ENCODE measurements around a stretch of chr2.

GRCh38 chr2:96244680-96245462 lies 20.9 kb downstream of the TMEM127 start:
- RRBS, result no CpG with 5 or more reads among the region's 11 CpGs

GRCh38 chr2:96245463-96246441 lies 20.0 kb downstream of the TMEM127 start:
- RRBS, result no CpG with 5 or more reads among the region's 14 CpGs

GRCh38 chr2:96250780-96251313 lies 14.9 kb downstream of the TMEM127 start:
- RRBS, result no CpG with 5 or more reads among the region's 5 CpGs

DNA sequence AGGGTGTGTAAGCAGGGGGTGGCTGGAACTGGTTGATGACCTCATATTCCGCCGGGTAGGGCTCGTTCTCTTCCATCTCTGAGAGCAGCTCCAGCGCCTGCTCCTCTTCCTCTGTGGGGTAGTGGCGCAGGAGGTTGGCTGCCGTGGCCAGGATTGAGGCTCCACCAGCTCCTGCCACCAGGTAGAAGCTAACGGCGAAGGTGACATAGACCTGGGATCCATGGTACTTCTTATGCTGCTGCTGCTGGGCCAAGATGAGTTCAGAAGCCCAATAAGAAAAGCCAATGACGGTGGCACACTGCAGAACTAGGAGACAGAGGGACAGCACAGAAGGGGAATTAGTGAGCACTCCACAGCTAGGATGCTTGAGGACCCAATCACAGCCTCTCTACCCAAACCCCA lies 12.0 kb downstream of the TMEM127 start:
- RRBS, result no CpG with 5 or more reads among the region's 9 CpGs

GRCh38 chr2:96394254-96394961 lies 58.8 kb downstream of the NCAPH start:
- RRBS, result no CpG with 5 or more reads among the region's 16 CpGs

DNA sequence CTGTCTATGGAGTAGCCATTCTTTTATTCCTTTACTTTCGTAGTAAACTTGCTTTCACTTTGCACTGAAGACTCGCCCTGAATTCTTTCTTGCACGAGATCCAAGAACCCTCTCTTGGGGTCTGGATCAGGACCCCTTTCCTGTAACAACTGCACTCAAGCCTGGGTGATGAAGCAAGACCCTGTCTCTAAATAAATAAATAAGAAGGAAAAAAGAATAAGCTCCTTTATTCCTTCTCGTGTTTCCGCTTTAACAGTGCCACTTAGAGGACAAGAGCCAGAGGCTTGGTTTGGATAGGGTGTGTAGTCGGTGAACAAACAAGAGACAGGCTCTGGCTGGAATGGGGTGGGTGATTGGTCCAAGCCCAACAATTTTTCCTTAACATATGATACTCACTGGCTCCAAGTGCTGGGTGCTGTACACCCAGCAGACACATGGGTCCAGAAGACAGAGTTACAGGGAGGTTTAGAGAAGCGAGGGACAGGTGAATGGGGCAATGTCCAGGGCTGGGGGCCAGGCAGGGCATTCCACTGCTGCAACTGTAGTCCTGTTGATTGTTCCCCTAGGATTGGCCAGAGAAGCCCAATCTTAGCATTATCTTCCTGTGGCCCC lies 77.7 kb downstream of the NCAPH start:
- RRBS, result no CpG with 5 or more reads among the region's 7 CpGs

- RRBS, result 57% methylated on average over 3 of the region's 35 CpGs
These were observed 19.2 kb downstream of the NEURL3 start for GRCh38 chr2:96485709-96486689.

GRCh38 chr2:96526821-96527984 lies 9.3 kb upstream of the ARID5A start:
- RRBS, result 25% methylated on average over 11 of the region's 73 CpGs

DNA sequence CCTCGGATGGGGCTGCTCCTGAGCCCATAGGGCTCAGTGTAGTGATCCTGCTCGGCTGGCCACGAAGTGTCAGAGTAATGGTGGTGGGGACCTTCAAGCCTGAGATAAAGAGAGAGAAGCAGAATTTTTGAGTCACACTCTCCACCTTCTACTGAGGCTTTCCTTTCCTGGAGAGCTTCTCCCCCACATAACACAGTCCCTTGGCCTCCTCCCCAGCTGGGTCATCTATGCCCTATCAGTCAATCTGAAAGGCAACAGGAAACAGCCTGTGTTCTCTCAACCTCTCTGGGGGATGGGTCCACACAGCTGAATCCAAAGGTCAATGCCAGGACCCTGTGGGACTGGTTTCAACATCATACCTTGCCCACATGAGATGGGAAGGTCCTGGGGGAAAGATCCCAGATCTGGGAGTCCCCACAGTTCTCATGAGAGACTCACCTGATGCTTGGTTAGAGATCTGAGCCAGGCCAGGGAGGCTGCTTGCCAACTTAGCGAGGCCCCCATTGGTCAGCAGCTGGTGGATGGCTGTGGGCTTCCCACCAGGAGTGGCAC lies 36.4 kb downstream of the KANSL3 start:
- RRBS, result no CpG with 5 or more reads among the region's 4 CpGs

- RRBS, result no CpG with 5 or more reads among the region's 3 CpGs
These were observed 14.5 kb downstream of the KANSL3 start for GRCh38 chr2:96623474-96624130.

DNA sequence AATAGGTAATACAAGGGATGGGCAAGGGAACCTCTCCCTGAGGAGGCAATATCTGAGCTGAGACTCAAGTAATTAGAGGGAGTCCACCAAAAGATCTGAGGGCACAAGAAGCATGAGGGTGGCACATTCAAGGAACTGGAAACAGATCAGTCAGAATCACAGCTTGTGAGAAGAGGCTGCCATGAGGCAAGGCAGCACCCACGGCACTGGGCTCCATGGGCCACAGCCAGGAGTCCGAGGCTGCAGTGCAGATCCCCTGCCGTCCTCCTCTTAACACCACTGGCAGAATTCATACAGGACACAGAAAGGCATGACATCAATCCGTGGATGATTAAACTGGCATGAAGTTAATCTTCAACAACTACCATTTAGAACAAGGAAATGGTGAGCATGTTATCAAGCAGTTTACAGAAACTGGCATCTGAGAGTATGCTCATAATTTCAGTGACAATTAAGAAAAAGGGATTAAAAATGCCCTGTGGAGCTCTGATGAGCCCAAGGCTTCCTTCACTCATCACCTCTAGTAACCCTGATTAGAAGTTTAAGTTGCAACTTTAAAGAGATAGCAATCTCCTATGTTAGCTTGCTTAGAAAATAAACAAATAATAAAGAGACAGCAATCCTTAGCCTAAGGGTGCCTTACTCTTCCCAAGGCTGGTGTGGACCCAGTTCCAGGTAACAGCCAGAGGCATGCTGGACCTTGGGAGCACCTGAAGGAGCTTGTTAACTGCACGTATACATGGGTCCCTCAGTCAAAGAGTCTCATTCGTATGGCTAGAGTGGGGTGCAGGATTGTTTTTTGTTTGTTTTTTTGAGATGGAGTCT lies 25.5 kb downstream of the LMAN2L start:
- RRBS, result no CpG with 5 or more reads among the region's 6 CpGs

GRCh38 chr2:96868449-96868873 lies 1.4 kb downstream of the SEMA4C start:
- RRBS, result 2% methylated on average over 14 of the region's 40 CpGs

DNA sequence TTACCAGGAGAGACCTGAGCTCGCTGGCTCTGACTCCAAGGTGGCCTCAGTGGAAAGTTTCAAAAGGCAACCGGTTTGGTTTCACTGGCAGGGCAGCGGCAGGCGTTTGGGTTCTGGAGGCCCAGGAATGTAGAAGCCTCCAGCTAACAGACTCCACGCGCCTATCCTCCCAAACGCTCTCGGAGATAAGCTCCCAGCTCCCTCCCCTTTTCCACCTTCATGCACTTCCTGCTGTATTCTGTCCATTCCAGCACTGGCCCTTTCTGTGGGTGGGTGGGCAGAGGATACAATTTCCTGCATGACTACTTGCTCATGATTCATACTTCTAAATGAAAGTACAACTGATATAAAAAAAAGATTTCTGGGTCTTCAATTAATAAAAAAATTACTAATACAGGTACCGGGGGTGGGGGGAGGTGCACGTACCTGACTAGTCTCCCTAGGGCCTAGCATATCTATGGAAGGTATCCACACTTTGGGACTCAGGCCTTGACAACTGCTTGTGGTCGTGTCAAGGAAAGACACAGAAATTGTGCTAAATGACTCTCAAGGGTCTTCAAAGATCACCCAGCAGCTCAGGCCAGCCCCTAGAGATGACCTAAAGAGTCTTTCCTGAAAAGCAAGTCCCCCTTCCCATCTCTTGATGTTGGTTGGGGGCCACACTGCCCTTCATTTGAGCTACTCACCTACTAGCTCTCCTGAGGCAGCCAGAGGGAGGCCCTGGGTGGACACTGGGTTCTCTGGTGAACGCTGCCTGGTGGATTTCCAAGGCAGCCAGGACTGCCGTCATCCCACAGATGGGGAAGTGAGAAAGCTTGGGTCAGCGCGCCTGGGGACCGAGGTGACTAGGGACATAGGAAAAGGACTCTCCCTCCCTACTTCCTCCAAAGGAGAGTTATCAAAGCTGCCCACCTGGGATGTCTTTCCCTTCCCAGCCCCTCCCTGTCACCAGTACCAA lies 3.4 kb upstream of the SEMA4C start:
- RRBS, result no CpG with 5 or more reads among the region's 16 CpGs

DNA sequence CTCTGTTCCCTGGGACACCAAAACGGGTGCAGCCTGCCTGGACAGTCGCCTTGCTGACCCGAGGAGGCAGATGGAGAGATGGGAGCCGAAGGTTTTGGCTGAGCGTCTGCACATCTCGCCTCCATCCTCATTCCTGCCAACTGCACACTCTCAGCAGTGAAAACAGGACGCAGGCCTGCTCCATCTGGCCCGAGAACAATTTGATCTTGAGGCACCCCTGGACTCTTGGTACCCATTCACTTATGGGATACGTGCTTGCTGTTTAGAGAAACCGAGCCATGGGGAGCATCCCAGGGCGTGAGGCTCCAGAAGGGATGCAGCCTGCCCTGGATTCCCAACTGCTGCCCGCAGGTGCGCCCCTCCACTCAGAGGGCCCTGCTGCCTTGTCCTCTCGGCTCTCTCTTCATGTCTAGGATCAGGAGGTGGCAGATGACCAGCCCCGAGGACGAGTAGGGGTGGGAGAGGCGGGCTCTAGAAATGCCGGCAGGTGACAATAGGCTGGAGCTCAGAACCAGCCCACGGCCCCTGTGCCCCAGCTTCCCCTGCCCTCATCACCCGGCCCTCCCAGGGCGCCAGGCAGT lies 9.1 kb upstream of the SEMA4C start:
- RRBS, result 96% methylated on average over 2 of the region's 21 CpGs

DNA sequence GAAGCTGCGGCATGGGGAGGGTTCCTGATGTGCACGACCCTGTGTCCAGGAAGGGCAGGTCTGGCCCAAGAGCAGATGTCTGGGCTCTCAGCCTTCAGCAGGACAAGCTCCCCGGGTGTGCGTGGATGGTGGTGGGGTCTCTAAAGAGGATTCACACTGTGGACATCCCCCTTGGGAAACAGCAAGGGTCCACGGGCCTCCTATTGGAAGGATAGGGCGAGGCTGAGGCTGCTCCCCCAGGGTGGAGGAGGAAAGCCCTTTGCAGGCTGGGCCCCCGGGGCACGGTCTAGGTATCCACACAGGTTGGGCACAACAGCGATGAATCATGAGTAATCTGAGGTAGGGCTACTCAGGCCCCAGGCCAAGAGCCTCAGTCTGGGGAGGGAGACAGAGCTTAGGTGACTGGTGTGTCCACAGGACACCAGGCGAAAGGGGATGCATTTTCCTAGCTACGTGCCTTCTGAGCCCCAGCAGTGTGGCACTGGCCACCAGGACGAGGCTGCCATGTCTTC lies 14.4 kb upstream of the SEMA4C start:
- RRBS, result no CpG with 5 or more reads among the region's 12 CpGs

- RRBS, result no CpG with 5 or more reads among the region's 4 CpGs
These were observed 29.6 kb upstream of the SEMA4C start for GRCh38 chr2:96899481-96899825.

GRCh38 chr2:97048394-97049103 lies 46.1 kb downstream of the FAHD2B start:
- RRBS, result no CpG with 5 or more reads among the region's 8 CpGs

GRCh38 chr2:97050014-97050393 lies 44.7 kb downstream of the FAHD2B start:
- RRBS, result no CpG with 5 or more reads among the region's 2 CpGs

GRCh38 chr2:97103283-97103728 lies 8.6 kb upstream of the FAHD2B start:
- RRBS, result no CpG with 5 or more reads among the region's 4 CpGs

GRCh38 chr2:97192807-97193518 lies 80.0 kb downstream of the ANKRD36 start:
- RRBS, result no CpG with 5 or more reads among the region's 9 CpGs

Measured in HTR-8/SVneo (cell line).